Osteocyte (in vitro differentiated cells): ENCODE measurements around a stretch of chr6.

GRCh38 chr6:158073495-158074124 is 91.9 kb downstream of the SYNJ2 start:
- PRO-cap: no peak

DNA sequence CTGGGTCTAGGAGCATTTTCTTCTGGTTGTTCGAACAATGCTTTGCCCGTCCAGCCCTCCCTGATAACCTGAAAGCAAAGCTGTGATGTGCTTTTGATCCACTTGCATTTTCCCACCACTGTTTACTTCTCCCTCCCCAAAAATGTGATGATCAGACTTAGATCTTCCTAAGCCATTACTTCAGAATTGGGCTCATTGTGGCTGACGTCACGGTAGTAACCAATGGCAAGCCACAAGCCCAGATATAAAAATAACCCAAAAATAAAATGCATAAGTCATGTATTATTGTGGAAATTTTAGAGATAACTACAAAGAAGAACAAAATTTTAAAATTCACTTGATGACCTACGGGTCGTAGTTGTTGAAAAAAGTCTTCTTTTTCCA is 80.6 kb downstream of the SERAC1 start:
- PRO-cap: no peak

- PRO-cap: no peak
Observed at GRCh38 chr6:158279490-158280199, 32.6 kb upstream of the TULP4 start.

DNA sequence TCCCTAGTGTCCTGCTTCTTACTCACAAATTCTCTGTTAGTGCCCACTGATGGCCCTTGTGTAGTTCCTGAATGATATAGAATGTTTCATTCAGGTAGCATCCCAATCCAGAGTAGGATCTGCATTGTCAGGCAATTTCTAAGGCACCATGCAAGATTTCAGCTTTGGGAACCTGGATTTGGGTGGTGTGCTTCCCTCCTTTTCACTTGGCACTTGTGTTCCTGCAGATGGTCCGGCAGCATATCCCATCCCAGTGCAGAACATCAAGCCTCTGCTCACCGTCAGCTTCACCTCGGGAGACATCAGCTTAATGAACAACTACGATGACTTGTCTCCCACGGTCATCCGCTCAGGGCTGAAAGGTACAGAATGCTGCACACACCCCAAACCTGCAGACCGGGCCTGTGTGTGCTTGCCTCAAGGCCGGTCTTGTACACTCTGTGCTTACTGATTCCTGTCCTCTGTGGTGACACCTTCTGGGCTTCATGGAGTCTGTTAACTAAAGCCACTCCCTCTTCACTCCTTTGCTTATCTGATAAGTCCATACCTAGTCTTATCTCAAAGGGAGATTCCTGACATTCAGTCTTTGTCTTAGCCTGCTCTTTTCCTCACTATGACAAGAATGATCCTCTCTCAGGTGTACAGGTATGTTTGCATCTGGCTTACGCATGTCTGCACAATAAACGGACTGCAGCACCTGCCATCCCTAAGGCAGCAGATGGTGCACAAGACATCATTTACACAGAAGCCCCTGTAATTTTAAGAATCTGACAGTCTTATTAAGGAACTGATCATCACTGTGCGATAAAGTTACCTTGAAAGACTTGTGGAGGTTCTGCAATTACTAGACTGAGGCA is 107.8 kb upstream of the TMEM181 start:
- PRO-cap: no peak

DNA sequence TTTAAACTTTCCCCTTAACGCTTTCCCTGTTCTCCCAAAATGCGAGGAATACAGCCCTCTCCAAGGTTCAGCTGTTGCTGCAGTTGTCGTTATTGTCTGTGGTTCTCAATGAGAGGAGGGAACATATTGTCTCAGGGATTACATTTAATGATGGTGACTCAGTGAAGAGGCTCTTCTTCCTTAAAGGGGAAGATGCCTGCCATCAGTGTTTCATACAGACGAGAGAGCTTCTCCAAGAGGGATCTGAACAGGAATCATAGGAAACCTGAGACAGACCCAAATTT is 59.9 kb upstream of the TMEM181 start:
- PRO-cap: no peak

DNA sequence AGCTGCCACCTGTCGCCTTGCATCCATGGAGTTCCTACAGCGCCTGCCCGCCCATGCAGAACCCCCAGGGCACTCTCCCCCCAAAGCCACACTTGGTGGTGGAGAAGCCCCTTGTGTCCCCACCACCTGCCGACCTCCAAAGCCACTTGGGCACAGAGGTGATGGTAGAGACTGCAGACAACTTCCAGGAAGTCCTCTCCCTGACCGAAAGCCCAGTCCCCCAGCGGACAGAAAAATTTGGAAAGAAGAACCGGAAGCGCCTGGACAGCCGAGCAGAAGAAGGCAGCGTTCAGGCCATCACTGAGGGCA is 56.5 kb upstream of the TMEM181 start:
- PRO-cap: no peak

DNA sequence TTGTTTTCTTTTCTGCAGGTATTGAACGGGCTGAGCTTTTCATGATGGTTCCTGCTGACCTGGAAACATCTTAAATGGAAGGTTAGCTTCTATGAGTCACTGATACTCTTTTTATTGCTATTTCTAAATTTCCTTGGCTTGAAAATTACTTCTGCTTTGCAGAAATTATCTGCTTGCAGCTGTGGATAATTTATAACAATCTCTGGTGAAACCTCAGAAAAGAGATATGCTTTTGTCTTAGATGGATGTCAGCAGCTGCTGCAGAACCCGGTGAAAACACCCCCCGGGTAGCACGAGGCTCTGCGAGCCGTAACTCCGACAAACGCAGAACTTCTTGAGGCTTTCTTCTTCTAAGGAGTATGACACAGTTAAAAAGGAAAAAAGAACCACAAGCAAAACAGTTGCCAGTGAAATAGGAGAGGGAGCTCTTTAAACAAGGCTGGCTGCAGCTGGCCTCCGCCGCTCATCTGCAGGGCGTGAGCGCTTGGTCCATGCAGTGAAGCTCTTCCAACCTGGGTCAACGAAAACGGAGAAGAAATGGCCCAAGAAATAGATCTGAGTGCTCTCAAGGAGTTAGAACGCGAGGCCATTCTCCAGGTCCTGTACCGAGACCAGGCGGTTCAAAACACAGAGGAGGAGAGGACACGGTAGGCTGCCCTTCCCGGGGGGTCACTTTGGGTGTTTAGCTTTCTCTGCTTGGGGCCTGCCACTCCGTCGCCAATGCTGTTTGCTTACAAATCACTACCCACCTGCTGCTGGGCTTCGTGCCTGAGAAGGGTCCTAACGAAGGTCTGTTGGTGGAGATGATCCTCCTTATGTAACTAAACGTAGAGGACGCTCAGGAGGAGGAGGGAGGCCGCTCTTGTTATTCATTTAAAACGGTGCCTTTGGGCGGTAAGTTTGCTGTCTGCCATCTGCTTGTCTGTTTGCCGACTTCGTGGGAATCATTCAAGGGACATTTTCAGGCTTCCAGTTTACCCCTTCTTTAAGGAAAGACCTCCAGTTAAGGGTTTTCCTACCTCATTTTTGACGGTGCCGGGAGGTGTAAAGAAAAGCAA is 13.2 kb downstream of the SYTL3 start:
- PRO-cap: no peak

DNA sequence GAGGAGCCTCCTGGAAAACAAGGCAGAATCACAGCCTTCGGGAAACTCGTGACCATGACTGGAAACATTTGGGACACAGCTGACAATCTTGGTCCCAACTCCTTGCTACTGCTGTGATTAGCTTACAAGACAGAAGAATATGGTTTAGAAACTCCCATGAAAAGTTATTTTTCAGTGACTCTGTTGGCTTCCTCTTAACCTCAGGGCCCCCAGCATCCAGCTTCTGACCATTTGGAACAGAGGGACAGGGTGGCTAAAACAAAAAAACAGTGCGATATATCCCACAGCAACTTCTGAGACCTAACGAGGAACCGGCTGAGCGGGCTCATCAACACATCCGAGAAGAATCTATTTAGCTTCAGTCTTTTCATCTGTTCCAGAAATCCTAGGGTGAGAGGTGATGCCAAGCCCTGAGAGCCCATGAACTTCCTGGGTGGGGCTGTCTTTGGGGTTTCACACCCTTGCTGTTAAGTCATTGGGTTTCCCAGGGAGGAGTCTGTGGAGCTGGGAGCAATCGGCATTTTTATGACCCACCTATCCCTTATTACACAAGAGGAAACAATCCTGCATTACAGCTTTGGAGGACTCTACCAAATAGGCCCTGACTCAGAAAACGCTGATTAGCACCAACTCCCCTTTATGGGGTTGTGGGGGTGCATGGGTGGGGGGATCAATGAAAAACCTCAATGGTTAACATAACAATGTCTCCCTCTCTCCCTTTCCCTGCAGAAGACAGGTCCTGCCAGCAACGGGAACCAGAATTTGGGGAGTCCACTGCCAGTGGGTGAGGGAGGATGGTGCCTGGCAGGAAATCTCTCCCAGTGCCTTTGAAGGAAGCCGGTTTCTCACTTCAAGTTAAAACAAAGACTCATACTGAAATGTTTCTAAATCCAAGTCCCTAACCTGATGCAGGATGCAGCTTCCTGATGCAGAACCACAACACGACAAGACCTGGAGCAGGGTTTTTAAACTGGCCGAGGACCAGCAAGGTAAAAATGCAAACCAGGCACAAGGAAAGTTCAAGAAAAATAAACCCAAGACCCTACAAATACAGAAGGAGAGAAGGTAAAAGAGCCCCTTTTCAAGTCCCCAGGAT is 46.3 kb downstream of the EZR start:
- PRO-cap: no peak

- PRO-cap: no peak
Observed at GRCh38 chr6:158795087-158796192, 23.7 kb downstream of the EZR start.

DNA sequence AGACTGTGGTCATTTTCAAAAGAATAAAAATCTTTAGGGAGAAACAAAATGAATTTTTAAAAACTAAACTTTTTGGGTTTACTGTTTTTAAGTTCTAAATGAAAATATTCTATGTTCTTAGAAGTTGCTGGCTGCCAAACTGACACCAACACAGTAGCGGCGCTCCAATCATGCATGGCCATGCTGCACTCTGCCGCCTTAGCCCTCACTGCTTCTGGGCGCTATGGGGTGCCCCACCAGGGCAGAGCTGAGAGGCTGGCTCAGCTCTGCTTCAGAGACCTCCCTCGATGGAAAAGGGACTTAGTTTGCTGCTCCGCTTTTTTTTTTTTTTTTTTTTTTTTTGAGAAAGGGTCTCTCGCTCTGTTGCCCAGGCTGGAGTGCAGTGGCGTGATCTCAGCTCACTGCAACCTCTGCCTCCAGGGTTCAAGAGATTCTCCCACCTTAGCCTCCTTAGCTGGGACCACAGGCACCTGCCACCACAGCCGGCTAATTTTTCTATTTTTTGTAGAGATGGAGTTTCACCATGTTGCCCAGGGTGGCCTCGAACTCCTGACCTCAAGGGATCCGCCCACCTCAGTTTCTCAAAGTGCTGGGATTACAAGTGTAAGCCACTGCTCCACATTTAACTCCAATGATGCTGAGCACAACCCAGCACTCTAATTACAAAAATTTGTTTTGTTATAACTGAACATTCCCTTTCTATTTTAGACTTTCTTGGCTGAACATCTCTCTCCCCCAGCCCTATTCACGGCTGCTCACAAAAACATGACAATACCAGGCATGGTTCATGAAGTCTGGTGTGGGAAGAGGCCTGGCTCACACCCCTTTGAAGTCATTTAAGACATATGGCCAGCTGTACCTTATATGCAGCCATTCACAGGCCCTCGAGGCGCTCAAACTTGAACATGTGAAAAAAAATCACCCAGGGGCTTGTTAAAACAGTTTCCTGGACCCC is 20.6 kb downstream of the EZR start:
- PRO-cap: no peak

- PRO-cap: no peak
Observed at GRCh38 chr6:158799261-158799979, 19.7 kb downstream of the EZR start.

DNA sequence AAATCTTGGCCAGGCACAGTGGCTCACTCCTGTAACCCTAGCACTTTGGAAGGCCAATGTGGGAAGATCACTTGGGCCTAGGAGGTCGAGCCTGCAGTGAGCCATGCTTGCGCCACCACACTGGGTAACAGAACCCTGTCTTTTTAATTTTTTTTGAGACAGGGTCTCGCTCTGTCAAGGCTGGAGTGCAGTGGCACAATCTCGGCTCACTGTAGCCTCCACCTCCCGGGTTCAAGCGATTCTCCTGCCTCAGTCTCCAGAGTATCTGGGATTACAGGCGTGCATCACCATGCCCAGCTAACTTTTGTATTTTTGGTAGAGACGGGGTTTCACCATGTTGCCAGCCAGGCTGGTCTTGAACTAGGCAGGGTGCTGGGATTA is 18.2 kb downstream of the EZR start:
- PRO-cap: no peak

DNA sequence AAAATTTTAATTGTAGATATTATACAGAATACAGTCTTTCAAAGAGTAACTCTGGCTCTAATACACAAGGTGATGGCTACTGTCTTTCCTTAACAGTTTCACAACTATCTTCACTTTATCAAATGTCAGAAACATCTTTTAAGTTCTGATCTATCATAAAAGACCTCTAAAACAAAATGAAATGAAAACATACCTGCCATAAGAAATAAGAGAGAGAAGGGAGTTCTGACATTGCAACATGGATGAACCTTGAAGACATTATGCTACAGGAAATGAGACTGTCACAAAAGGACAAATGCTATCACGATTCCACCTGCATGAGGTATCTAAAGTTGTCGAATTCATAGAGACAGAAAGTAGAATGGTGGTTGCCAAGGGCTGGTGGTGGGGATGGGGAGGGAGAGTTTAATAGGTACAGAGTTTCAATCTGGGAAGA is 3.4 kb downstream of the EZR start:
- PRO-cap: no peak

DNA sequence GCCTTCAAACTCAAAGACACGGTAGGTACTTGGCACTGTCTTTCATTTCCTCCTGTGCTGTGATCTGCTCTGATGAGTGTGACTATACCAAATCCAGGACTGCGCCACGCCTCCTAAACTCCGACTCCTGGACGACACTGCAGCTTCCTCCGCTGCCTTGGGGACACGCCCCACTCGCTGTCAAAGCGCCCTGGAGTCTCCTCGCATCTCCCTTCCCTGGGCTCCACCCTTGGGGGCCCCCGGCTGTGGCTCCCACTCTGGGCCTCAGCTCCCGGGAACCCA is 61.3 kb downstream of the RSPH3 start:
- PRO-cap: no peak

DNA sequence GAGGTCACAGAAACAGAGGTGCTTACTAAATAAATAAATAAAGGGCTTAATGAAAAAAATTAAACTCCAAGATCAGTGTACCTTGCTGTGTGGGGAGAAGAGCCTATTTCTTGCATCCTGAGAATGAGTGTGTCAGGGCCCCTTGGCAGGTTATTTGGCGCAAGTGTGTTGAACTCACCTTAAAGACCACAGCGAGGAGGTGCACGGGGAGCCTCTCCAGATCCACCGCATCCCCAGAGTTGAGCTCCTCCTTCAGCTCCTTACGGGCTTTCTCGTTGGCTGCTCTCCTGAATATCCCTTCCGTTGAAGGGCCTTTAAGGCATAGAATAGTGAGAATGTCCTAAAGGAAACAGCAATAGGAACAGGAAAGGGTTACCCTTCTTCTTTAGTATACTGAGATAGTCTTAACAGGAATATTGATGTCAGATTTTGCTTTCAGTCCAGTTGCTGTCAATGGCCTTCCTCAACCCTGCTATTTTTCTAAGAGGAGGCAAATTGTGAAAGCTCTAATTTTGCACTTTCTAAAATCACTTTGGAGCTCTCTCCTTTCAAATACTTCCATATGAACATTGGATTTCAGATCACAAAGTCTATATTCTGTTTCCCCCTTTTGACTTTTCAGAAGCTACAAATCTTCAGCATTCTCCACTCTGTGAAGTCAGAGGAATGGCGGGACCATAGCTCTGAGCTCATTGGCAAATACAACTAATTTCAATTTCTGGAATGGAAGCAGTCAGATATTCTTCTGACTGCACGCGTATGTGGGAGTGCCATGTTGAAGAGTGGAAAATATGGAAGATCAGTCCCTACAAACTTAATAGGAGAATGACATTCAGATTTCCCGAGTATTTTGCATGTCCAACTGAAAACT is 3.4 kb downstream of the TAGAP start:
- PRO-cap: no peak

GRCh38 chr6:159062054-159062971 is 17.5 kb upstream of the TAGAP start:
- PRO-cap: no peak

- PRO-cap: no peak
Observed at GRCh38 chr6:159117497-159117999, 51.7 kb upstream of the FNDC1 start.

GRCh38 chr6:159126508-159127022 is 42.6 kb upstream of the FNDC1 start:
- PRO-cap: no peak

- PRO-cap: no peak
Observed at GRCh38 chr6:159676340-159677247, 16.4 kb downstream of the SOD2 start.

DNA sequence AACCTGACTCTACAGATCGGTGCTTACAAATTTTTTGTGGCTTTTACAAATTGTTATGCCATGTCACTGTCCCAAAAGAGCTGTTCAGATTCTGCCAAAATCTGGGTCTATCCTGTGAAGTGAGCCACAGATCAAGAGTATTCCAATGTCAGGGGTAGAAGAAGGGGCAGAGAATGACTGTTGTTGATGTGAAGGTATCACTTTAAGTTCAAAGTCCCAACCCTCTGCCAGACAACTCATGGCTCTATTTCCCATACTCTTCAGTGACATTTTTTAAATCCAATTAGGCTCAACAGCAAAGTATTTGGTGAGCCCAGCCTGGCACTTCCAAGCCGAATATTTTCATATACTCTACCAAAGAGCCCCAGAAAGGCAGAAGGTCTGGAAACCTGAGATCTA is 9.3 kb downstream of the SOD2 start:
- PRO-cap: no peak